Peripheral blood mononuclear cell (primary cell): Measurements from ENCODE around the genes EDARADD, LGALS8 and CHRM3.

DNA sequence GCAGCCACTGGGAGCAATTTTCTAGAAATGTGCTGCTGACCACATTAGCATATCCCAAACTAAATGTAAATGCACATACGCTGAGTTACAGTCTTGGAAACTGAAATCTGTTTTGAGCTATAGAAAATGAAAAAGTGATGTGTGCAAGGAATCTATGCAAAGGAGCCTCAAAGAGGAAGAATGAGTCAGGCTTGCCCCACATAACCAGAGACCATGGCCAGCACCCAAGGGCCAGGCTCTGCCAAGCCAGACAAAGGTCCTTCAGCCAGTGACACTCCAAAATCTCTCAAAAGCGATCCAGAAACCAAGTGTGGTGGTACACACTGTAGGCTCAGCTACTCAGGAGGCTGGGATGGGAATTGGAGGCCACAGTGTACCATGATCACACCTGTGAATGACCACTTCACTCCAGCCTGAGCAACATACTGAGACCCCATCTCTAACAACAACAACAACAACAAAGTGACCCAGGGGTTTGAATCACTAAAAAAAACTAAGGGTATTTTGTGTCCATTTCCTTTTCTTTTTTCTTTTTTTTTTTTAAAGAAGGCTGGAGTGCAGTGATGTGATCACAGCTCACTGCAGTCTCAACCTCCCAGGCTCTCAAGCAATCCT, 195.1 kb downstream of the TOMM20 start:
- PRO-cap, 8 experiments, result peak in 7 of 8 experiments; most common plus-strand start position 295 of the sequence (in 7); most common minus-strand start position 61 of the sequence (in 2)

- PRO-cap, 8 experiments, result no peak in any of the 8 experiments
Measured at GRCh38 chr1:234964955-234965567, 163.6 kb downstream of the TOMM20 start.

DNA sequence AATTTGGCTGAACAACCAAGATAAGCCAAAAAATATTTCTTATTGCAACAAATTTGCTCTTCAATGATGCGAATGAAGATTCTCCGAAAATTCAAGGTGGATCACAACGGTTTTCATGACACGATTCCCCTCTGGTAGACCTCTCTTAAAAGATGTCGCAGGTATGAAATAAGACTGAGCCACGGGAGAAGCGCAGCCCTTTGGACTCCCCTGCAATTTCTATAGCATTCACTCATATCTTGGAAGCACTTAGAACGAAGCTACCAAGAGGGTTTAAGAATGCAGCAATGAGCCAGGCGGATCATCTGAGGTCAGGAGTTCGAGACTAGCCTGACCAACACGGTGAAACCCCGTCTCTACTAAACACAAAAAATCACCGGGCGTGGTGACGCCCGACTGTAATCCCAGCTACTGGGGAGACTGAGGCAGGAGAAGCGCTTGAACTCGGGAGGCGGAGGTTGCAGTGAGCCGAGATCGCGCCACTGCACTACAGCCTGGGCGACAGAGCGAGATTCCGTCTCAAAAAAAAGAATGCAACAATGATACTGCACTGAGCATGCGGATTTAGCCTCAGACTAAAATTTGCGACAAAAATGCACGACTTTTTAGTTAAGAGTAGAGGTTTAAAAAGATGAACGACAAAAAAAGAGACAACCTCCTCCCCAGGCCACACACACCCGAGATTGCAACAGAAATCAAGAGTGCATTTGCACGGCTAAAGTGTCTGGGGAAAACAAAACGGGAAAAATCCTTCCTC, 806 bp downstream of the TOMM20 start:
- PRO-cap, 8 experiments, result peak in 8 of 8 experiments; most common plus-strand start position 428 of the sequence (in 8); most common minus-strand start position 140 of the sequence (in 2)

DNA sequence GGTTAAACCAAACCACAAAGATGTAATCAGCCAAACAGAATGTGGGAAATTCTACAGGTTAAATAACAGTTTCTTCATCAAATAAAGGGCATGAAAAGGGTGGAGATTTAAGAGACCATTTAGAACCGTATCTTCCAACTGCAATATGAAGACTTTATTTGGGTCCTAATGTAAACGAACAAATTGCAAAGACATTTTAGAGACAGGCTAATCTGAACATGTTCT, 30.3 kb downstream of the ARID4B start:
- PRO-cap, 8 experiments, result no peak in any of the 8 experiments

- PRO-cap, 8 experiments, result no peak in any of the 8 experiments
Measured at GRCh38 chr1:235423189-235423679, 56.0 kb downstream of the TBCE start.

DNA sequence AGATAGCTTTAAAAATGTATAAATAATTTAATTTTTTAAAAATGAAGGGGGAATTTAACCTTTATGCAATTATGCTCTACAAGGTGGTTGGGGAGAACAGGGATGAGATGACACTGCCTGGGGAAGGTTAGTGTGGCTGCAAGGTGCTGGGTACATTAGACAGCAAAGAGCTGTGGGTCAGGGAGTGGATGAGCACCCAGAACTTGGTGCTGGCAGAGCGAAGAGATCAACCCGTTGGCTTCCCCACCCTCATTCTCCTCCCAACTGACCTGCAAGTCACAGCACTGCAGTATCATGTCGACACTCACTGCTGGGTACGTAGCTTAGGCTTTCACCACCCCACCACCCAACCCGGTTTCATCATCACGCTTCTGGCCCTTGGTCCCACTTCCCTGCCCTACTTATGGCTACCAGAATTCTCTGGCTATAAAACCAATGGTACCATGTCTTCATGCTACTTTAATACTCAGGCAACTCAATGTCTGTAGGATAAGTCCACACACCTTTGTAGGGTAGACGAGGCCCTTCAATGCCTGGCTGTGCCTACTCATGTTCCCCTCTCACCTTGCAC, 73.6 kb upstream of the LYST start:
- PRO-cap, 8 experiments, result peak in 8 of 8 experiments; most common plus-strand start position 300 of the sequence (in 1); most common minus-strand start position 266 of the sequence (in 8)

DNA sequence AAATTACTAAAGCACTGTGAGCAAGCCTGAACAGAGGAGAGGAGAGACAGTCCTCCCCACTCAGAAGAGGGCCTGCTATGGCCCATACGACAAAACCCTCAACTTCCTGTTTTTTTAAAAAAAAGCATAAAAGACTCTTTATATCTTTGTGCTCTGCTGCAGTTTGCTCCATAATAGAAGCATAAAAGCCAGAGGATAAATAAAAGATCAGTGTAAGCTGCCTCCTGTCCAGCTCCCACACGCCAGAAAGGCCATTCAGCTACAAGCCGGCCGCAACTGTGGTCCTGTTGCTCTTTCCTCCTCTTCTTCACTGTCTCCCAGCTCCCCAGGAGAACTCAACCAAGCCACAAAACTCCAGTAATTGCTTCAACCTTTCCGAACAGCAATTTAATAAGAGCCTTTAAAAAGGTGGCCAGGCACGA, 37.7 kb downstream of the NID1 start:
- PRO-cap, 8 experiments, result no peak in any of the 8 experiments

GRCh38 chr1:236063618-236064622, 970 bp downstream of the NID1 start:
- PRO-cap, 8 experiments, result peak in 2 of 8 experiments; most common plus-strand start chr1:236064406 (in 2)

DNA sequence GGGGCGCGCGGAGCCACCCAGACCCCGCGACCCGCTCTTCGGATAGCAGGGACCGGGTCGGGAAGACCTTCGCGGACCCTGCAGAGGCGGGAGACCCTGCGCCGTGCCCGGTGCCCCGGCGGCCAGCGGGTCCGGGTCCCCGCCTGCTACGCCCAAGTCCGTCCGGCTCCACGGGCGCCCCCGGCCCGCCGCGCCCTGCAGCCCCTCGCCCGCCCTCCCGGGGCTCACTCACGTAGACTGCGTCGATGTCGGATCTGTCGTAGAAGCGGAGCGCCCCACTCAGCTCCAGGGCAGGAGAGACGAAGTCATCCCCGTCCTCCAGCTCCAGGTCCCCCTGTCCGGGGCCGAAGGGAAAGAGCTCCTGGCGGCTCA, 281 bp downstream of the NID1 start:
- PRO-cap, 8 experiments, result no peak in any of the 8 experiments

DNA sequence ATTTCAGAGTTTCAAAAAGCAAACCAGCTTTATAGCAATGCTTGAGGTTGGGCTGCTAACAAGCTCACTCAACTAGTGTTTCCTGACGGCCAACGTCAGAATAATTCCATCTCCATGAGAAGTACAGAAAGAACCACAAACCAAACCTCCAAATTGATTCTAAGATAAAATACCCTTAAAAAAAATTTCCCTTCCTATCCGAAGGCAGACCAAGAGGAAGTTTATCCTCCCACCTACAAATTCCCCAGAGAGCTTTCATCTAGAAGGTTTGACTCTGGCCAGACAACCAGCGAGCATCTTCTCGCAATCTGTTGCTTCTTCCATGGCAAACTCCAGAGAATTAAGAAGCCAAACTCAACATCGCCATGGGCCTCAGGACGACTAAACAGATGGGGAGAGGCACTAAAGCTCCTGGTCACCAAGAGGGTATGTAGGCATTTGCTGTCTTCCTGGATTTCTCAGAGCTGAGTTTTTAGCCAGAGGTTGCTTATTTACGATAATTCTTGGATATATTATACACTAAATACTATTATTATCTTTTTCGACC, at the start of gene EDARADD:
EDARADD (plus strand) TSS at position 207 of the 547 bp plus-strand sequence.
- PRO-cap, 8 experiments, result no peak in any of the 8 experiments

DNA sequence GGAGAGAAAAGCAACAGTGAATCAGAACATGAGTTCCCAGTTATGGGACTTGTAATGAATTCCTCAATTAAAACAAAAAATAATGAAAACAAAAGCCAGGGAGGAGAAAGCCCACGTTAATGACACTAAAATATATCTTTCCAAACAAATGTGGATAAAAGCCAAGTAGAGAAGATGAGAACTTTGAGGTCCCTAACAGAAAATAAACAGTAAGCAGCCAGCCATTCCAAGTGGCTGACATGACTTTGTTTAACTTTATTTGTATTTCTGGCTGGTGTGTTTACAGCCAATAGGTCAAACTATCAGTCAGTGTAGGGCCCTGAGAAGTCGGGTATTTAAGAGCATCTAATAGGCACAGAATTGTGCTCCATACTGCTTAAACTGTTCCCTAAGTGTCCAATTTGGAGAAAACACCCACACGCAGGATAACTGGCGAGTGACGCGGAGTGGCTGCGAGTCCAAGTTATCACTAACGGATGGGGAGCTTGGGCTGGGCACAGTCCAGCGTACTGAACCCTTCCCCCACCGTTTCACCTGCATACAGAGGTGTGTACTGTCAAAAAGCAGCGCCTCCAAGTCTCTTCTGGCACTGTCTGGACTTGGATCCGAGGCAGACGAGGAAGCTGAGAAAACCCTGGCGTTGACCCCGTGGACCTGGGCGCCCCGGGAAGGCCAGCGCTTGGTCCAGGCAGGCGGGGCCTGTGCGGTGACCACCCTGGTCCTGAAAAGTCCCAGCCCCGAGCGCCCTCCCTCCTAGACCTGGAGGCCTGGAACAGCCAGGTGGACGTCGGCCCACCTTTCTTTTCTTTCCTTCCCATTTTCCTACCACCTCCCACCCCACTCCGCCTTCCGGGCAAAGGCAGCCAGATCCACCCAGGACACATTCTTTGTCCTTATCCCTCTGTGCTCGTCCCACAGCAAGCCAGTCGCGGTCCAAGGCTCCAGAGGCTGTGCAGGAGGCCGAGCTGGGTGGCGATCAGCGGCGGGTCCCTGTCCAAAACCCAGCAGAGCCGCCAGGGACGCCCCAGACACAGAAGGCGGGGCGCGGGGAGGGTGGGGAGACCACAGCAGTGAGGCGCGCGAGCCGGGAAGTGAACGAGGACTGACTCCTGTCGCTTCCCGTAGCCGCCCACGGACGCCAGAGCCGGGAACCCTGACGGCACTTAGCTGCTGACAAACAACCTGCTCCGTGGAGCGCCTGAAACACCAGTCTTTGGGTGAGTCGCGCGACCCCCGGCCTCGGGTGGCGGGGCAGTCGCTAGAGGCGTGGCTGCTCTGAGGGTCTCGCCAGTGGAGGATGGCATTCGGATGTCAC, at the start of gene LGALS8:
LGALS8 (plus strand) TSS at position 1,138 of the 1,315 bp plus-strand sequence.
- PRO-cap, 8 experiments, result peak in 8 of 8 experiments; most common plus-strand start position 1,209 of the sequence (in 7); most common minus-strand start position 1,000 of the sequence (in 5)

DNA sequence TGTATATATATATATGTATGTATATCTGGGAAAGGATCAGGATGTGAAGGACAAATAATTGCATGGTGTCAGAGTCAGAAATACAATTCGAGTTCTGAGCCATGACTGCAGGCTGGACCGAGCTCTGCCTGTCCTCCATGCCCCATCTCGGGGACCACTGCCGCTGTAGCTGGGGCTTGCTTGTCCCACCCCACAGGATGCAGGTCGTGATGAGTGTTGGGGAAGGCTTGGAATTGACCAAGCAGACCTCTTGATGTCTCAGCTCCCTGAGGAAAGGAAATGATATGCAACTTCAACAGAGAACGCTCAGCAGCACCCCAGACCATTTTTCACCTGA, 23.0 kb downstream of the ACTN2 start:
- PRO-cap, 8 experiments, result no peak in any of the 8 experiments

DNA sequence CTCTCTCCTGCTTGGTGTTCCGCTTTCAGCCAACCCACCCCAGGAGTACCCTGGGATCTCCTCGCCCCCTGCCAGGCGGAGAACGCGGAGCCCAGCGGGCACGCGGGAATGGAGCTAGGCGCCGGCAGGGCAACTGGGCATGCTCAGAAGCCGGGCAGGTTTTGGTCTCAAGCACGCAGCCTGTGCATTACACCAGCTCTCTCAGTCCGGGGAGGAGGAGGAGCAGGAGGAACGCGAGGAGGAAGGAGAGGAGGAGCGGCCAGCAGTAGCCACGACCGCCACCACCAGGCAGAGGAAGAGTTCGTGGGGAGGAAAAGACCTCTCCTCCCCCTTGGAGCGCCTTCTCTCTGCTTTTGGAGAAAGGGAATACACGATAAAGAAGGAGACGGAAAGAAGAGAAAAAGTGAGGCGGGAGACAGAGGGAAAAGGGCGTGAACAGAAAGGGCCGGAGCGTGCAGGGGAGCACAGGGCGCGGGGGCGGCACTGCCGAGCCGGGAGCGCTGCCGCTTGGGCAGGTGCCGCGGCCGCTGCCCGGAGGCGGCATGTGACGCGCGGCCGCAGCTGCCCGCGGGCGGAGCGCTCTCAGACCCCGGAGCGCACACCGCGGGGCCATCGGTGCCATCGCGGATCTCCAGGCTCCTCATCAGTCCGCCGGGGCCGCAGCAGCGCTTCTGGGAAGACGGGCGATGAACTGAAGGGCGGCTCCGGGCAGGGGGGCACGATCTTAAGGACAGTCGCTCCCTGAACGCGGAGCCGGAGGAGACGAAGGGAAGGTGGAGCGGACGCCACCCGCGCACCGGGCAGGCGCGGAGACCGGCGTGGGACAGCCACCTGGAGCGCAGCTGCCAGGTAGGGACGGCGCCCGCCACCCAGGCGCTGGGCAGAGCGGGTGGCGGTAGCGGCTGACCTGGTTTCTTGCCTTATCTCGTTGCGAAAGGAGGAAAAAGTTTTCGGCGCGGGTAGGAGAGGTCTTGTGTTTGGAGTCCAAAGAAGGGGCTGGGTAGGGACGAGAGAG, at the start of gene CHRM3:
CHRM3 (plus strand) TSS at position 190 of the 1,015 bp plus-strand sequence.
- PRO-cap, 8 experiments, result no peak in any of the 8 experiments

DNA sequence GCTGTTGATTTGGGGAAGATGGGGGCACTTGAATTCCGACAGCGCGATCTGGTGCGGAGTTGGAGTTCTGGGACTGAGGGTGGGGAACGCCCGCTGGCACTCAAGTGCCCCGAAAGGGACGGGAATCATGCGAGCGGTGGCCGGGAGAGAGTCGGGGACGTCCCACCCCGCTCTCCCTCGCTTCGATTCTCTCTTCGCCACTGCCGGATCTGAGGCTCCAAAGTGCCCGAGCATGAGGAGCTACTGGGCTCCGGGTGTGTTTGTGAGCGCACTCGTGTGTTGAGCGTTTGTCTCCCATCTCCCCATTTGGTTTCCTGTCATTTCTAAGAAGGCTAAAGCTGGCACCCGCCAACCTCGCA, 1.0 kb downstream of the CHRM3 start:
- PRO-cap, 8 experiments, result no peak in any of the 8 experiments

DNA sequence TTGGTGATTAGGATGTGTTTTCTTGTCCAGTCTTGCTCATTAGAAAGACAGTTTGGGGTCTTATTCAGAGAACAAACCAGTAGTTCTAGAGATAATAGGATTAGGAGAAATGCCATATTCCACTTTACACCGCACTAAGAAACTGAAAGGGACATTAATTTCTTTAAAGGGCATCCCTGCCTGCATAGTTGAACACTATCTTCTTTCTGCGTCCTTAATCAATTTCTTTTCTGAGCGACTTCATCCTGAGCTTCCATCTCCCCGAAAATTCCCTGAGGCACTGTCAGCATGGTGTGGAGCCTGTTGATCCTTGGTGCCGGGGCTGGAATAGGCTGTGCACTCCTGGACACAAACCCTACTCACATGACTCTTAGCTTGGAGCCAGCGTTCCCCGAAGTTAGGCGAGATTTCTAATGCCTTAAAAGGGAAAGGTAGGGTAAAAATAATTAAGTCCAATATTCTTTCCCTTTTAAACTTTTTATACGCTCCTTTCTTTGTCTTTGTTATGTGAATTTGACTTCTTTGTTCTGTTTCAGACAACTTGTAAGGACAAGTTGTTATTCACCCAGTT, 282.5 kb downstream of the CHRM3 start:
- PRO-cap, 8 experiments, result no peak in any of the 8 experiments

GRCh38 chr1:239997752-239998426, 93.8 kb upstream of the FMN2 start:
- PRO-cap, 8 experiments, result no peak in any of the 8 experiments

GRCh38 chr1:240576166-240576752, 35.7 kb downstream of the GREM2 start:
- PRO-cap, 8 experiments, result peak in 1 of 8 experiments; most common minus-strand start chr1:240576326 (in 1)

DNA sequence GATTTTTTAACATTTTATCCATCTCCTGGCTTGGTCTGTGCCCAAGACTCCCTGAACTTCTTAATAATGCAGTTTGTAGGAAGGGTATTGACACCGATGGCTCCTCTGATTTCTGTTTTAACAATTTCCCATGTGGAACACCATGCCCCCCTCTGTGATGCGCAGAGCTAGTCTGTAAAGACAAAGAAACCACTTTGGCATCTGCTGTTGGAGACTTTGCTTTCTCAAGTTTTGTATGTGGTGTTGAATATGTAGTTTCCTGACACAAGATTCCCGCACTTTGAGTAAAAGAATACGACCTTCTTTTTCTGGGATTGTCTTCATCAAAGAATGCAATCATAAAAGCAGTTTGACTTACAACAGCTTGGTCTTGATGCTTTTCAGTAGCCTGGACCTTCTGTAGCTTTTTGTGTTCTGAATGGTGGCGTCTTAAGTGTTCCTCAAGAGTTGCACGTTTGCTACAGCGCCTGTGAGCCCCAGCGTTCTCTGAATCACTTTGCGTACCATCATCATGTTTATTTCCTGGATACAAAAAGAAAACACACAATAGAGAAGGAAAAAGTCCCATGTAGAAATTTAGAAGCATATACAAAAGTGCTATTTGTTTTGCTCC, 69.1 kb downstream of the CEP170 start:
- PRO-cap, 8 experiments, result no peak in any of the 8 experiments

- PRO-cap, 8 experiments, result no peak in any of the 8 experiments
Measured at GRCh38 chr1:243397358-243398613, 141.9 kb downstream of the SDCCAG8 start.

GRCh38 chr1:243706063-243706439, 144.0 kb downstream of the AKT3 start:
- PRO-cap, 8 experiments, result no peak in any of the 8 experiments